LUHMES (cell line): ENCODE measurements around the genes TBCK and LEF1.

DNA sequence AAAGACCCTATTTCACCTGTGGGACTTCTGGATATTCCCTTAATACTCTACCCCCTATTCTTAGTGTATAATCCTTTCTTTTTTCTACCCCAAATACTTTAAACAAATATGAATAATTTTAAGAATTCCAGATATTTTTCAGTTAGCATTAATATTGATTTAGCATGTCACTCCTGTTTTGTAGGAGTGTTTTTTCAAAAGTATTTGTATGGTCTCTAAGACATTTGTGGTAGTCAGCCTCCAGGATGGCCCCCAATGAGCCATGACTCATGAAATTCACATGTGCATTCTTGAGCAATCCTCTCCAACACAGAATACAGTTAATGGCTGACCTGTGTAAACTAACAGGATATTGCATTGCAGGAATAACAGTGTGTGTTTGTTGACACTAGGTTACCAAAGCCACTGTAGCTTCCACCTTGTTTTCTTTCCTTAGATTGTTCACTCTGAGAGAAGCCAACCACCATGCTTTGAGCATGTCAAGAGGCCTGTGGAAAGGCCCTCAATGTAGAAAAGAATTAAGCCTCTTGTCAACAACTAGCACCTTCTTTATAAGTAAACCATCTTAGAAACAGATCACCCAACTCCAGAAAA lies 28.7 kb downstream of the TBCK start:
- PRO-cap, result no peak

DNA sequence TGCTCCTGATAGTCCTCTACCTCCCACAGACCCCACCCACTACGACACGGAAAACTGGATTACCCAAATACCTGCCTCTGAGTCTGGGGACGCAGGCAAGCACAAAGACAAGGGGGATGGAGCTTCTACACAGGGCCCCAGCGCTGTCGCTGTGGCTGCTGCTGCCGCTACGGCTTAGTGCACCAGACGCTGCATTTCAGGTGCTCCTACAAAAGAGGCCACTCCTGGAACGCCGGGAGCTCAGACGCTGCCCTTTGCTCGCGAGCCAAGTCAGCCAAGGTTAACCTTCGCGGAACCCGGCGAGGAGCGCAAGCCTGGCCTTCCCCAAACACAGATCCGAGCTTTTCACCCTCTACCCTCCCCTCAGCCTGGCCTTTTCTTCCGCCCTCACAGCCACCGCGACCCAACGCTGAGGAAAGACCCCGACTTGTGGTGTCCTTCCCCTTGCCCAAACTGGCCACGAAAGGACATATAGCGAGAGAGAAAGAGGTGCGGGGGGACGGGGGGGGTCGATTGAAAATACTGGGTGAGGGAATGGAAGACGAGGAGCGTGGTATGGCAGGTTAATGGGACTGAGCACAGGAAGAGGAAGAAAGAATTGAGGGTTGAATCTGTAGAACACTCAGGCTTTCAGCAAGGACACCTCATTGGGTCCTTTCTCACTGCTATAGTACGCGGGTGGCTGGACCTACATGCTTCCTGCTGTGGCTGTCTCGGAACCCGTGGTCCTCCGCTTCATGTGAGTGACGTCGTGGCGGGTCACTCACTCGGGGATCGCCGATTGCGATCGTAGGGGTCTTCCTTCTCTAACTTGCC lies at the start of gene TBCK:
Gene TBCK, minus strand, starts transcription at position 354 of the 816 bp plus-strand sequence.
- PRO-cap, result bidirectional peak, plus-strand start at position 761 of the sequence, minus-strand start at position 371 of the sequence

GRCh38 chr4:107719242-107719851 lies 687 bp downstream of the PAPSS1 start:
- PRO-cap, result no peak

- PRO-cap, result no peak
These were observed 737 bp downstream of the SGMS2 start for GRCh38 chr4:107825451-107825886.

- PRO-cap, result no peak
These were observed 37.9 kb downstream of the SGMS2 start for GRCh38 chr4:107862396-107863267.

GRCh38 chr4:107999790-108000341 lies 10.2 kb downstream of the HADH start:
- PRO-cap, result no peak

- PRO-cap, result no peak
These were observed 54.3 kb downstream of the LEF1 start for GRCh38 chr4:108114326-108114955.

- PRO-cap, result bidirectional peak, plus-strand start at chr4:108168704, minus-strand start at chr4:108168957
These were observed at the start of gene LEF1 for GRCh38 chr4:108168306-108169712. LEF1 (minus strand) TSS chr4:108168932.

DNA sequence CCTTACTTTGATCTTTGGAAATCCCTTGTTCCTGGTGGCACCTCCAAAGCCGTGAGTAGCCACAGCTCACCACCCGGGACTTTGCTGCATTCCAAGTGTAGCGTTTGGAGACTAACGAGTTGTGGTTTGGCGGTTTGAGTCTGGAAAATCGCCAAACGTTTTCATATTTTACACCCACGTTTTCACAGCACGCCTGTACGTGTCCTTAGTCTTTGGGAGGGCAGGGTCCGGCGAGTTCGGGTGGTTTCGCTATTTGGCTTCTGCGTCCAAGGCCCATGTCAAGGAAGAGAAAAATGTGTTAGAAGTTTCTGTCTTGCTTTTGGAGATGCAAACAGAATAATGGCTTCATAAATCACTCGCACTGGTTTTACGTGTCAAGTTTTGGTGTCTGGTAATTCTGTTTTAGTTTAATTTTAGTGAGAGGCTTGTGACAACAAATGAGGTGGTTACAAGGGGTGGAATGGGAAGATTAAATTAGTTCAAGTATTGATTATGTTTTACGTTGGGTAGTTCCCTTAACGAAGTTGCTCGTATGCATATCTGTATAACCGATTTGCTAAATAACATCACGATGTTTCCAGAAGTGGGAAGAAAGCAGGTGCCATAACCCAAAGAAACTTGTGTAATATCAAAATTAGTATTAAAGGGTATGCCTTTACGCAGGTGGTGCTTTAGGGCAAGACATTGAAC lies 520 bp downstream of the RPL34 start:
- PRO-cap, result no peak

DNA sequence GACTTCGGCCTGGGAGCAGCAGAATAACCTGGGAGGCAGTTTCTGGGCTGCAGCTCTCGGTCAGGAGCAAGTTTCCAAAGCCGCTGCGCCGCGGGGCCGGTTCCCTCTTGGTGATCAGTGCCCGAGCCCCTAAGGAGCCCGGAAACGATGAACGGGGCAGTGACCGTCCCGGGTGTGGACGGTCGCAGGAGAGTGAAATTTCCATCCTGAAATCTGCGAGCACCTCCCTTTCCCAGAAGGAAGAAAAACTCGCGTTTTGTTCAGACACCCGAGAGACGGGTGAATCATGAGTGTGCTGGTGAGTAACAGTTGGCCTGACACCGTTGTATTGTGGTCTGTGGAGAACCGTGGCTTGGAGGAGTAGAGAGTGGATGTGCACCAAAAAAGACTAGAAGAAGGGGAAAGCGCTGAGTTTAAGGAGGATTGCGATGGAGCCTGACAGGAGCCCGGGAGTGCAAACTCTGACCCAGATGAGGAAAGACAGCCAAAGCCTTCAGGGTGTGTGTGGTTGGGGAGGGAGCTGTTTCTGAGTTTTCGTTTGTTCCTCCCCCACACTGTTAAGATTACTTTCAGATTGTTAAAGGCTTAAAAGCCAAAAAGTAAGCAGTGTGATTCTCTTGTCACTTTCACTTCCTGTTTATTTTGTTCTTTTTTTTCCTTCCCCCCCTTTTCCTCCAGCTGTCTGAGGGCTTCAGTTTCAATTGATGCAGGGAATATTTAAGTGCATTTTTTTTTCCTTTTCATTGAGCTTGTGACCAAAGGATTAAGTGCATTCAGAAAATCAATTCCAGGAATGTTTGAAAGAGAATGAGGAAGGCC lies 883 bp downstream of the MCUB start:
- PRO-cap, result bidirectional peak, plus-strand start at position 121 of the sequence, minus-strand start at position 150 of the sequence

DNA sequence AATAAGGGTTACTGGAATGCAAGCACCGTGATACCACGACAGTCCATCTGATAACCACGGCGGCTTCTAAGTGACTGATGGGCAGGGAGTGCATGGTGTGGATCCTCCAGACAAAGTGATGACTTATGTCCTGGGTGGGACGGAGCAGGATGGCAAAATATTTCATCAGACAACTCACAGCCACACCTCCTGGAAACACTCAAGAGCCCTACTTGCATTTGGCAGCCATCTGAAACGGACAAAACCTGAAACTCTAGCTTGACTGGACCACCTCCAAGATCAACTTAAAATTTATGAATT lies 25.8 kb downstream of the LRIT3 start:
- PRO-cap, result no peak

GRCh38 chr4:110046538-110047143 lies 134.0 kb downstream of the EGF start:
- PRO-cap, result no peak

DNA sequence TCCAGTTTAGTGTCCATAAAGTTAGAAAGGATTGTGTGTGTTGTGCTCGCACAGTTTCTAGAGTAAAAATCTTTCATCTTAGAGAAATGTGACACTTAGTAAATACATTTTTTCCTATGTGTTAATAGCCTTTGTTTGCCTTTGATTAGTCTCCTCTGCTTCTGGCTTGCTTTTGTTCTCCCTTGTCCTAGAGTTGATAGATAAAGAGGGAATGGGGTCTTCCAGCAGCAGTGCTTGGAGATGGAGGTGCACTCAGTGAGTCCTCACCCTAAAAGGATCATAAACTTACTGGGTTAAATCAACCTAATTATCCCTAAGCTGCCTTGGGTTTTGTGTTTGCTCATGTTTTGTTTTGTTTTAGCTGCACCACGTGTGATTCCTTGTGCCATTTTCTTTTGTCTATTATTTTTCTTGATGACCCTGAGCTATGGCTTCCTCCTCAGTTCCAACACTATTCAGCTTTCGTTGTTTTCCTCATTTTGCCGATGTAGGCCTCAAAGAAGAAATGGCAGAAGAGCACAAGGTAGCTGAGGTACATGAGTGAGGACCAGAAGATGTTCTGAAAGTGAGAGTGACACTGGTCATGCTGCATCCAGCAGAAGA lies 138.3 kb downstream of the EGF start:
- PRO-cap, result no peak

DNA sequence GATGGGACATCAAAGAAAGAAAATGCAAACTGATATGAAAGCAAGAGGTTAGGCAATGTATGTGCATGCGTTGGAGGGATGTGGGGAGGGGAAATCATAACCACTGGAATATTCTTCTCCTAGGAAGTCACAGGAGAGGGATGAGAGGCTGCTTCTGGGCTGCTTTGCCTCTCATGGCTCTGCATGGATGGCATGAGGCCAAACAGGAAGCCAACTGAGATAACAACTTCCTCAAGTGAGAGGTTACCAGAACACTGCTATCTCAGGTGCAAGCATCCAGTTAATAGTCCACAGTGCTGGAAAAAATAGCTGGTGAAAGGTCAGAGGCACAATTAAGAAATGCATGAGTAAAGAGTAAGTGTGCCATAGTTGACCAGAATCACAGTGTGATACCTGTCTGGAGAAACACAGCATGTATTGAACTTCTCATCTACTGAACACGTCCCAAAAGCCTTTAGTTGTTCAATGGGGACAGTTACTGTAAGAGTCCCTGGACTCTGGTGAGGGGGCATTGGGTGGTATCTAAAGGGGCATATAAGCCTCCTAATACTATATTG lies 113.2 kb downstream of the ELOVL6 start:
- PRO-cap, result no peak

DNA sequence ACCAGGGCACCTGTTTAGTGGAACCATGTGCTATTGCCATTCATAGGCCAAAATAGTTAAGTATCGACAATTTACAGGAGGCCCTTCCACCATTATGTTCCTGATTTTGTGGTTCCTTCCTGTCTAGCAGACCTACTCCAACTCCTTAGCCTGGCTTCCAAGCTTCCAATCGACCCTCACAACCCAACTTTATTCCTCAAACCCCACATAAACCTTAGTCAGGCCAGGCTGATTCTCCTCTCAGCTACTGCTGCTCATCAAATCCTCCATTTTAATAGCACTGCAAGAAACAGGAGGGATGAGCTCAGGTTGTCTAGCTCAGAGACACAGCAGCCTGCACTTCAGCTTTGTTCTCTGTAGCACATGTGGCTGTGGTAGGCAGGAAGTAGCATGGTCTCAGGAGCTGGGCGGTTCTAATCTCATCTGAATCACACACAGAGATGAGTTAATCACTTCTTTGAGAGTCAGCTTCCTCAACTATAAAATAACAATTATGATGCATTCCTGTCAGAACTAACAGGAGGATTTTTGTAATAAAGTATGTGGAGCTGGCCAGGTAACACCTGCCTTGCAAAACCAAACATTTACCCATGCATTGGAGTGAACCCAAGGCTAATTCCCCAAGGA lies 33.1 kb downstream of the ELOVL6 start:
- PRO-cap, result no peak

- PRO-cap, result no peak
These were observed 88.7 kb upstream of the ELOVL6 start for GRCh38 chr4:110287117-110287451.

DNA sequence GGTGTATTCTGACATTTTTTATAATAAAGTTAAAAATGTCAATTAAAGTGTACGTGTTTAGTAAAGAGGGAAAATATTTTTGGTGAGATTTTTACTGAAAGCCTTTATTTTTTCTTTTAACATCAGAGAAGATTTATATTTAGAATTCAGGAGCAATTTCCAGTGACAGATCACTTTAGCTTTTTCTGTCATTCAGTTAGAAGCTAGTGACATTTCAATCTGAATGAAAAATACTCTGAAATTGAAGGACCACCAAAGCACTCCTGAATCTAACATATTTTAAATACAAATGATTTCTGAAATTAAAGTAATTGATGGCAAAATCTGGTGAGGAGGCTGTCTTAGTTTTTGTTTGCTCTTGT lies 133.6 kb upstream of the ENPEP start:
- PRO-cap, result no peak

DNA sequence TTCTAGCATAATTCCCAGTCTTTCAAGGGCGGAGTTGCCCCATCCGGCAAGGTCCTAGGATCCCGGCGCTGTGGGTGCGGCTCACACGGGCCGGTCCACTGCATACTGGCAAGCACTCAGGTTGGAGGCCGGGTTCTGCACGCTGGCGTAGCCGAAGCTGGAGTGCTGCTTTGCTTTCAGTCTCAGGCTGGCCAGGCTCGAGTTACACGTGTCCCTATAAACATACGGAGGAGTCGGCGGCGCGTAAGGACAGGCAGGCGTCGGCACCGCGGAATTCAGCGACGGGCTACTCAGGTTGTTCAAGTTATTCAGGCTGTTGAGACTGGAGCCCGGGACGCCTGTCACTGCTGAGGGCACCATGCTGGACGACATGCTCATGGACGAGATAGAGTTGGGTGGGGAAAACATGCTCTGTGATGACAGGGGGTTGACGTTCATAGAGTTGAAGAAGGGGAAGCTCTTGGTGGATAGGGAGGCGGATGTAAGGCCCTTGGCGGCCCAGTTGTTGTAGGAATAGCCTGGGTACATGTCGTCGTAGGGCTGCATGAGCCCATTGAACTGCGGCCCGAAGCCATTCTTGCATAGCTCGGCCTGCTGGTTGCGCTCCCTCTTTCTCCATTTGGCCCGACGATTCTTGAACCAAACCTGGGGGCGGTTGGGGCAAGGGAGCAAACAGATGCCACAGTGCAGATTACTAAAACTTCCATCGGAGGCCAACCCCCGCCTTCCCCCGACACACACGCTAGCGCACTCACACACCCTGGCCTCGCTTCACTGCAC lies 4.6 kb downstream of the PITX2 start:
- PRO-cap, result no peak

GRCh38 chr4:110633379-110634522 lies 10.9 kb upstream of the PITX2 start:
- PRO-cap, result no peak

DNA sequence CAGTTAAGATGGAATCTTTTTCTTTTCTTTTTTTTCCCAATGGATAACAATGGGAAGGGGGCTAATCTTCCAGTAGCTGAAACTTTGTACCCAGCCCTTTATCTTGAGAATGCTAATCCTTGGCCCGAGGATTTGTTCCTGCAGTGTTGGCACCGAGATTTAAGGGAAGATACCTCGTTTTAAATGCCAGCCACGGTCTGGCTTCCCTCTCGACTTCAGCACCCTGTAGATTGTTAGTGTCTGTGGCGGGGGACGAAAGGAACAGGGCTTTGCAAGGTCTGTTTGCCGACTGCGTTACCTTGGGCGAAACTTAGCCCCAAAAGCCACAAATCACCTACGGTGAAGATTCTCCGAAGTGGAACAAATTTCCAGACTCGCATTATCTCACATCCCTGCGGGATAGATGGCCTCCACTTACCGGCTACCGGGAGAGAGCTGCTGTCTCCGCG lies 13.5 kb upstream of the PITX2 start:
- PRO-cap, result no peak